Spinal cord (tissue), 3 donors: Measurements from ENCODE around the genes PDPR, FCSK, COG4 and VAC14.

DNA sequence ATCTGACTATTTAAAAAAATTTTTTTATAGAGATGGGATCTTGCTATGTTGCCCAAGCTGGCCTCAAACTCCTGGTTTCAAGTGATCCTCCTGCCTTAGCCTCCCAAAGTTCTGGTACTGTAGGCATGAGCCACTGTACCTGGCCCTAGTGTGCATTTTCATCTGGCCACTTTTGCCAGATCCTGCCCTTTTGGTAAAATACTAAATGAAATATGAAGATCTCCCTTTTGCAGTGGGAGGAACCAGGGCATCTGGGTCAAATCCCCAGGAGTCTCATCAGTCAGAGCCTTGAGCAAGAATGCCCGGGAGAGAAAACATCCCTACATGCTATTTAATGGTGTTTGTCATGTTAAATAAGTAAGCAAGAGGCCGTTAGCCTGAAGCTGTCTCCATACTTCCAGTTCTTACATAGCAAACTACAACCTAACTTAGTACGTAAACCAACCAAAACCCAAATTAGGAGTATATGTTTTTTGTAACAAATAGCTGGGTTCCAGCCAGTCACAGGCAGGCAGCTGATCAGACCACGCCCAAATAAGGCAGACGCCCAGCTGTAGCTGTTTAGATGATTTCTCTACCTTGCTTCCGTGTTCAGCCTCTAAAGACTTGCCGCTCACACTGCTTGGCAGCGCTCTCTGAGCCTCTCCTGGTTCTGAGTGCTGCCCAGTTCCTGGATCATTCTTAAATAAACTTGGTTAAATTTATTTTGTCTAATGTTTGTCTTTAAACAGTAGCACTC, 46.4 kb upstream of the CLEC18A start:
- PRO-cap: no peak
- RAMPAGE, long total RNA: no peak

- PRO-cap: no peak
- RAMPAGE, long total RNA: no peak
These were observed 24.4 kb upstream of the CLEC18A start for GRCh38 chr16:69926670-69927191.

GRCh38 chr16:70113782-70115164, at the start of gene PDPR:
PDPR (plus strand) TSS chr16:70114332.
- PRO-cap: no peak
- RAMPAGE, long total RNA: no peak

GRCh38 chr16:70158203-70158959, 15.2 kb upstream of the CLEC18C start:
- PRO-cap: no peak
- RAMPAGE, long total RNA: no peak

DNA sequence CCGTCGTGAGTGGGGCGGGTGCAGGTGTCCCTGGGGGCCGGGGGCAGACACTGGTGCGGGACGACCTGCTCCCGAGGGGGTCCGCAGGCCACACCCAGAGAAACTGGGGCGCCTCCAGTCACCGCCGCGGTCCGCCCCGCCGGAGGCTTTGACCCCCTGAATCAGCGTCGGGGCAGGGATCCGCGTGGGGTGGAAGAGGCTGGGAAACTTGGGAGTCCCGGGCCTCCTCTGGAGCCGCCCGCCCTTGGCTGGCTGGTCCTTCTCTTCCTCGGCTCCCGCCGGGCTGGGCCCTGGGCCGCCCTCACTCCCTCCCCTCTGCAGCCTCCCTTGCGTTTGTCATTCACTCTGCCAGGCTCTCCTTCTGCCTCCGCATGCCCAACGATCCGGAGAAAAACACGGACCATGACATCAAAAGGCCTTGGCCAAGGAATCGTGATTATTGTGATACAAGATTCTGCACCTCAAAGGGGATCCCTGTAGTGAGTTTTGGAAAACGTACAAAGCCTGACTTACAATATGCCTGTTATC, 15.0 kb downstream of the CLEC18C start:
- PRO-cap: no peak
- RAMPAGE, long total RNA: no peak

DNA sequence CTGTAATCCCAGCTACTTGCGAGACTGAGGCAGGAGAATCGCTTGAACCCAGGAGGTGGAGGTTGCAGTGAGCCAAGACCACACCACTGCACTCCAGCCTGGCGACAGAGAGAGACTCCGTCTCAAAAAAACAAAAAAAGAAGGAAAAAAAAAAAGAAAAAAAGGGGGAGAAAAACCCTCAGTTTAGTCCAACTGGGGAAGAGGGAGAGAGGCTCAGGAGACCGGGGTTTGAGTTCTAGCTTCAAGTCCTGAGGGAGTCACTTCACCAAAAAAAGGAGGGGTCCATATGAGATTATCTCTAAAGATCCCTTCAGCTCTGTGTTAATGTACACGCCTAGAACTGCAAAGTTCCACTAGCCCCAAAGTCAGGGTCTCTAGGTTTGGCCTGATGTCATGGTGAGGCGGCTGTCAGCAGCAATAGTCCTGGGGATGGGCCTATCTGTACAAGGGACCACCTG, 6.0 kb downstream of the AARS1 start:
- PRO-cap: no peak
- RAMPAGE, long total RNA: no peak

DNA sequence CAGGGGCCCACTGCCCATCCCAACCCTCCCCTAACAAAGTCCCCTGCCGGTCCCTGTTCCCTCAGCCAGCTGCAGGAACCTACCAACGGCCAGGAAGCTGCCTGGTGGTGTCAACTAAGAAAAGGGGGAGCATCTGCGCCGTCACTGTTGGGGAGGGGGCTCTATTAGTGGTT, 33.4 kb downstream of the DDX19A start:
- PRO-cap: no peak
- RAMPAGE, long total RNA: no peak

DNA sequence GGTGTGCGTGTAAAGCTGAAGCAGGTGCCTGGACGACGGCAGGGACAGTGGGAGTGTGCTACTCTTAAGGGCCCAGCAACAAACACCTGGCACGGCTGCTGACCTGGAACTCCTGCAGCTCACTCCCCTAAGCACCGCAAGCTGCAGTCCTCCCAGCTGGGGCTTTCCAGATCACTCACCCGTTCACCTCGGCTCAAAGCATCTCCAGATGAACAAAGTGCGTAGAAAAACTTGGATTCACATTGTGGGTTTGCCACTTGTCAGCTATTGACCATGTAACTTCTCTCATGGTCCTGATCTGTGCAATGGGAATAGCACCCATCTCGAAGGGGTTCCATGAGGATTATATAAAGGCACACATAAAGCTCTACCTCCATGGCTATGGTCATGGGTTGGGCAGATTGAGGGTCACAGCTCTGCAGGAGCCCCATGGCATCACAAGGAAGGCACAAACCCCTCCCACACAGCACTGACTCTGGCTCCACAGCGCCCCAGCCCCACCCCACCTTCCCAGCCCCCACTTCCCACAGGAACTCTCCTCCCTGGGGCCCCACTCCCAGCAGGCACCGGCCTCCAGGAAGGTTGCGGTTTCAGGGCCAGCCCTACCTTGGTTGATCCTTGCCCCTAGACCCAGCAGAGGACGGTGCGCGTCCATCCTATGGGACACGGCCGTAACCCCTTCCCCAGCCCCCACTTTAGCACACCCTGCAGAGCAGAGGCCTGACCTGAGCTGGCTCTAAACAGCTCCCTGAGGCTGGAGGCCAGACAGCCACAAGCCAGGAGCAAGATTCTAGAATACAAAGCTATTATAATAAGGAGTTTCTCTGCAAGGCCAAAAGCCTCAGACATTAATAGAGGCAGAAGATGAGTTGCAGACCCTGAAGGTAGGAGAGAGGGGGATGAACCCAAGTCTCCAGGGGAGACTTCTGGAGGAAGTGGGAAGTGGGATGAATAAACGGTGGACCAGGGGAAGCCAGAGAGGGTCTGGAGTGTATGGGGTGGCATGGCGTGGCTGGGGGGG, 21.8 kb downstream of the ST3GAL2 start:
- PRO-cap: no peak
- RAMPAGE, long total RNA: no peak

DNA sequence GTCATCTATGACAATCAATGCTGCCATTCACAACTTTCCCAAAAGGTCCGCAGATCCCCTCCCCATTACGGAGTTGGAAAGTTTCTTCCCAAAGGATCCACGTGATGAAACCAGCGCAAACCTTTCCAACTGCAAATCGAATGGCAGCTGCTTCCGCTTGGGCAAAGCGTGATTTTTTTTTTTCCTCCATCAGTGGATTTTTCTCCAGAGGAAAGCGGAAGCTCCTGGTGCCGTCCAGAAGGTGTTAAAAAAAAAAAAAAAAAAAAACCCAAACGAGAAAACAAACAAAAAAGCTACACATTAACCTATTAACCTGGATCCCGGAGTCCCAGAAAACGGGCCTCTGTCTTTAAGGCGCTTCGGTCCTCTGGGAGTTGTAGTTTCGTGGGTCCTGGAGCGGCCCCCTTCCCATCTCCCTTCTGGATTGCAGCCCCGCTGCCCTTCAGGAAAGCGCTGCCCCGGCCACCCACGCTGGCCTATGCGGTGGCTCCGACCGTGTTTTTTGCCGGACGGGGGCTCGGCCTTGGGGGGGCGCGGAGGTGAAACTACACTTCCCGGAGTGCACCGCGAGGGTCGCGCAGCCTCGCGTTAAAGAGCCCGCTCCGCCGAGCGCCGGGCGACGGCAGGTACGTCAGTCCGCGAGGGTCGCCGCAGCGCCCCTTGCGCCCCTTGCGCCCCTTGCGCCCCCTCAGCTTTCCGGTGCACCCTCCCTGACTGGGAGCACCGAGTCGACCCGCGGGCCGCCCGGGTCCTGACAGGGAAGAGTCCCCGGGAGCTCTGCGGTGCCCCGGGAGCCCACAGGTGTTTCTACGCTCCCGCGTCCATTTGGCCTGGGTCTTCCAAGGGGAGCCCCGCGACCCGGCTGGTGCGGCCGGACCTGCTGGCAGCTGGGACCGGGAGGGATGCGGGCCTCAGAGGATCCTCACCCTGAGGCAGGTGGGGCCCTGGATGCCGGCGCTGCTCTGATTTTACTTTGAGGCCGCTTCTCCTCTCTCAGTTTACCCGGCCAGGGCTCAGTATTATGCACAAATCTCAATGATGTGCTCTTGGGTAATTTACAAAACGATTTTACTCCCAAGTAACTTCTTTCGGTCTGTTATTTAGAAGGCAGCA, at the start of gene FCSK:
FCSK (plus strand) TSS at position 591 of the 1,113 bp plus-strand sequence.
- PRO-cap: no peak
- RAMPAGE, long total RNA: no peak

GRCh38 chr16:70512255-70512863, 11.0 kb downstream of the COG4 start:
- PRO-cap: no peak
- RAMPAGE, long total RNA: no peak

- PRO-cap: no peak
- RAMPAGE, long total RNA: no peak
These were observed 888 bp downstream of the COG4 start for GRCh38 chr16:70522554-70522777.

- PRO-cap: no peak
- RAMPAGE, long total RNA: start-site peak on the minus strand at chr16:70523545-70523555, 100 and 78 reads in 2 replicates
These were observed at the start of gene COG4 for GRCh38 chr16:70522929-70523696. COG4 (minus strand) TSS chr16:70523554.

DNA sequence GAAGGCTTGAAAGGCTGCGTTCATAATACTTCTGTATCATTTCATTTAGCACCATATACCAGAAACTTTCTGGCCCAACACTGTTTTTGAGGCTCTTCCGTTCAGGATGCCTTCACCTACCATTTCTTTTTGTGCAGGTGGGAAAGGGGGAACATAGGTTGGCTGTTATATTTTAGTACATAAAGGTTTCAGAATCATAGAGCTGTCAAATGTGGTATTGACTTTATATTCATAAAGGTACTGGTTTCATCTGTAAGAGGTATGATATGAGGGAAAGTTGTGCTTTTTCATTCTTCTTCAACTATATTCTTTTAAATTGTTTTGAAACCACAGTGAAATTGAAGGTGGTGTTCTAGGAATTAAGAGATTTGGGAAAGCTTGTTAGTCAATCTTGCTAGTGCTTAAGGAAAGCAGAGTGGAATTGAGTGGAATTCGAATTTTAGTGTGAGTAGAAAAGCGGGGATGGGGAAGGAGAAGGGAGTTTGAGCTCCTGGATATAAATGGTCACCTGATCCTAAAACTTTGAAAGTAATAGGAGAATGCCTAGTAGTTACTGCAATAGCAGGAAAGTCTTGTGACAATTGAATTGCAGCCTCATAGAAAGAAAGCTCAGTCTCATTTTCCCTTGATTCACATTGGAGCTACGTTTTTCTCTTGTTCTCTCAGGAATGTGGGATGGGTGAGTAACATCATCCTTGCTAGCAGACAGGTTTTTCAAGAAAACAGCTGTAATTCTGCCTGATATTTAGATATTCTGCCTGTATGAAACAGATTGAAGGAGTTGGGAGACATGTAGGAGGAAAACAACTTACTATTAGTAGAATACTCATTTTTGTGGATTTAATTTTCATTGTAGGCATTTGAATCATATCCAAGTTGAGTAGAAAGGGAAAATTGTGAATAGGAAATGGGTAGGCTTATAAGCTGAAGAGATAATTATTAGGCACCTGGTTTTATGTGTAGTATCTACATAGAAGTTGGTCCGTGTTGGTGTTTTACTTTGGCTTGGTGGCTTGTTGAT, 25.2 kb downstream of the SF3B3 start:
- PRO-cap: no peak
- RAMPAGE, long total RNA: no peak

GRCh38 chr16:70647501-70647773, 1.1 kb downstream of the IL34 start:
- PRO-cap: no peak
- RAMPAGE, long total RNA: no peak

DNA sequence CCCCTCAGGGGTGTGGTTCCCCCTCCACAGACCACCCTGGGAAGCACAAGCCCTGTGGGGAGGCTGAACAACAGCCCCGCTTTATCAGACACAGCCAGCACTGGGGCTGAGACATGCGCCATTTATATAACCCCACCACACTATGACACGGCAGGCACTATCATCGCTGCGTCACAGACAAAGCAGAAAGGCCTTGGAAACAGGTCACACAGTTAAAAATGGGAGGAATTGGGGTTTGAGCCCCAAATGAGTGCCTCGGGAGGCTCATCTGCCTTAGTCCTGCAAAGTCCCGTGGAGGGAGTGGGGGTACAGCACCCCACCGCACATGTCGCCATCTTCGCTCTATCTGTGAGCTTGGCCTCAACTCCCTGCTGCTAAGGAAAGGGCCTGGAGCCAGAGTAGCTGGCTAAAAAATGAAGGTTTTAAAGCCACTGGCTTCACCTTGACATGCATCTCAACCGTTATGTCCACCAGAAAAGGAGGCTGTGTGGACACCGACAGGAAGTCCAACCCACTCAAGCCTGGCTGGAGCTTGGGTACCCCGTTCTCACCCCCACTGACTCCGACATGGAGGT, 40.6 kb upstream of the MTSS2 start:
- PRO-cap: no peak
- RAMPAGE, long total RNA: no peak

GRCh38 chr16:70736740-70737301, 51.0 kb upstream of the MTSS2 start:
- PRO-cap: no peak
- RAMPAGE, long total RNA: no peak

DNA sequence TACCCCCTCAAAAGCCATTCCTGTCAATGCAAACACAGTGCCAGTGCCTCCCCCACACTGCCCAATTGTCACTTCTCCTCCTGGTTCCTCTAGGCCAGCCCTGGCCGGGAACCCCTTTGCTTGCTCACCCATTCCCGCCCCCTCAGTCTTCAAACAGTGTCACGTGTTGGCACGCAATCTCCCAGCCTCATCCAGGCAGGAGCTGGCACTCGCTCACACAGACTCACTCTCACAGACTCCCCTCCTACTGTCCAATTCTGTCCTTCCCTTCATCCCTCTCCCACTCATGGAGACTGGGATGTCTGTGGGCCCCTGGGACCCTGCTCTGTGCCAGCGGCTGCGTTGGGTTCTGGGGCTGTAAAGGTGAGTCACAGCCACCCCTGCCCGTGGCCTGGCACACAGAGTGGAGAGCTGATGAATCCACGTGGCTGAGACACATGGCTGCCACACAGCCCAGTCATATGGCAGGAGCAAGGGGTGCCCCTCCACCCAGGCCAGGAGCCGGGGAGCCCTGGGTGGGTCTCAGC, 54.8 kb downstream of the VAC14 start:
- PRO-cap: no peak
- RAMPAGE, long total RNA: no peak

- PRO-cap: no peak
- RAMPAGE, long total RNA: no peak
These were observed 53.0 kb downstream of the VAC14 start for GRCh38 chr16:70747570-70748668.

- PRO-cap: no peak
- RAMPAGE, long total RNA: no peak
These were observed at the start of gene VAC14 for GRCh38 chr16:70800168-70801519. VAC14 (minus strand) TSS chr16:70801158.

DNA sequence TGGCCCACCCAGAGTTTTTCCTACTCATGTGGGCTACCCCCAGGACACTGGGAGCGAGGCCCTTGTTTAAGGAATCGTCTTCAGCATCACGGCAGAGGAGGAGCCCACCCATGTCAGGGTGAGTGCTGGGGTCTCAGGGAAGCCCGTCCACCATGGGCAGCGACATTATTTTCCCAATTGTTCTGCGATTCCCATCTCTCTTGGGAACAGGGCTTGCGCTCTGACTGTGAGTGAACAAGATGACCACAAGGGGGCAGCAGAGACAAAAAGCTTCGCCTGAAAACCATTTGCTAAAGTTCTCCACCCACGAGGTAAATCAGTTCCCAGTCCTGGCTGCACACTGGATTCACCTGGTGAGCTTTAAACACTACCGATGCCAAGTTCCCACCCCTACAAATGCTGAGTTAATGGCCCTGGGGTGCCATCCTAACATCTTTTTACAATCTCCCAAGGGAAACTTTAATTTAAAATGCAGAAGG, 29.2 kb downstream of the TLE7 start:
- PRO-cap: no peak
- RAMPAGE, long total RNA: no peak